Right atrium auricular region (tissue), 2 donors: ENCODE data around the gene TRIM45.

GRCh38 chr1:115085457-115085723, 3.9 kb downstream of the TSPAN2 start:
- PRO-cap: no peak
- RAMPAGE, long total RNA, 2 experiments: no peak in any of the 2 experiments

DNA sequence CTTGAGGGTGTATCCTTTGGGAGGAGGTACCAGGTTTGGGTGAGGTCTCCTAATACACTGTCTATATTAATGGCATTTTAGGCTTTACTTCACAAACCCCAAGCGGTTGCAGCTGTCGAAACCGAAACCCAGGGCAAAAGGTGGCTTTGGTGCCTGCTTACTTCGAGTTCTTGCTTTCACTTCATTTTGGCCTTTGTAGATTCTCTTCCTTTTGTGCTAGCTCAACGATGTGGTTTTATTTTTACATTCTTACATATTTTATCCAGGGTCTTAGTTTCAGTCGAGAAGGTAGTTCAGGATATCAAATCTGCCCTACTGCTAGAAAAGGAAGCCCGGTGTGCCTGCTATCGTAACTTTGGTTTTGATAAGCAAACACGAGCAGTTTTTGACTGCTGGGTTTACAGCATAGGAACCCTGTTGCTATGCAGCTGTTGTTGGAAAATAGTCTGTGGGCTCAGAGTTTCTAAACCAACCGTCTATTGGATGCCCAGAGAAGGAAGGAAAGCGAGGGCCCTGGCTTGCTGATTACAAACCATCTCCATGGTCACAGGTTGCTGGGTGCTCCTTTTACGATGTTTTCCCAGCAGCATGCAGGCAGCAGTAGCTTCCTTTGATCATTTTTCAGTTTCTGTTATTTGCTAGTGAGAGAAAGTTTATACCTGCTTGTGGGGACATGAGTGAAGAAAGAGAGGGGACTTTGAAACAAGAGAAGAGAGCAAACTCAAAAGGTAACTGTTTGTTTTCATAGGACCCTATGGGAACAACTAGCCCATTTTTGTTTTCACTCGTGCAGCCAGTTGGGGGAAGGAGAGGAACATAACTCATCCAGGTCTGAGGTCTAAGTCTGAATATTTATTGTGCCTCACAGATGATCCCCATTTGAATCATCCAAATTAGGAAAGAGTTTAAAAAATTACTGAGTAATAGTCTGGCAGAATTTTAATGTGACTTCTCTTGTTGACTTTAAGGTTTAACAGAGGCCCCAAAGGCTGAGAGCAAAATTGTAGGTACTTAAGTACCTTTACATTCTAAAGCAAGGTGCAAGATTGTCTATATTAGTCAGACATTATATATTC, 10.1 kb upstream of the TSPAN2 start:
- PRO-cap: unidirectional peak, minus-strand start at position 357 of the sequence
- RAMPAGE, long total RNA, 2 experiments: no peak in any of the 2 experiments

- PRO-cap: bidirectional peak, plus-strand start at chr1:115216474, minus-strand start at chr1:115216284
- RAMPAGE, long total RNA, 2 experiments: no peak in any of the 2 experiments
Observed at GRCh38 chr1:115215956-115216734, 121.9 kb downstream of the NGF start.

DNA sequence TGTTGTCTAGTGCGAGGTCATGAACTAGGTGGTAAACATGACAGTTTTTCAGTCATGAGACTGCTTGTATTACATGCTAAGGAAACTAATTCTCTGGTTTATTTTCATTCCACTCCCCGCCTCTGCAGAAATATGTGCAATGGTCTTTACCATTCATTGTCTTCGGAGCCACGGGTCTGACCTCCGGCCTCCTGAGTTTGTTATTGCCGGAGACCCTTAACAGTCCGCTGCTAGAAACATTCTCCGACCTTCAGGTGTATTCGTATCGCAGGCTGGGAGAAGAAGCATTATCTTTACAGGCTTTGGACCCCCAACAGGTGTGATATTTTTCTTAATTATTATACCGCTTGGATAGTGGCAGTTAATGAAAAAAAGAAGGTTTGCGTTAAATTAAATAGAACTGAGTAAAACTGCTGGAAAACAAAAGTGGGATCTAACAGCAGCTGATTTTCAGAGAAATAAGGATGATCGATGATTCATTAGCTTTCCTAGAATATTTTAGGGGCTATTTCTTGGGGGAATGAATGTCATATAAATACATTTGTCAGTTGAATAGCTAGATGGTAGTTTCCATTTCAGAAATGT, 44.7 kb upstream of the MAB21L3 start:
- PRO-cap: no peak
- RAMPAGE, long total RNA, 2 experiments: no peak in any of the 2 experiments

DNA sequence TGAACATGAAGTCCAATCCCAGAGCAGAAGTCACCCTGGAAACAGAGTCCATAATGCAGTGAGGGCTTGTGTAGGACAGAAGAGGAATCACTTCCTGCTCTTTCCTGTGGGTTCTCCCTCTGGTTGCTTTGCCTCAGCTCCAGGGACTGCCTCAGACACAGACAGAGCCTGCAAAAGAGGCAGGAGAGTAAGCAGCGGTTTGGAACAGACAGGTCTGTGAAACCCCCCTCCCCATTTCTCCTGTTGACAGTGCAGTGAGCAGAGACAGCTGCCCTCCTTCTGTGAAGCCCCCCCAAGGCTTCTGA, 52.9 kb downstream of the MAB21L3 start:
- PRO-cap: no peak
- RAMPAGE, long total RNA, 2 experiments: no peak in any of the 2 experiments

GRCh38 chr1:116167625-116168295, 56.6 kb downstream of the MAB21L3 start:
- PRO-cap: no peak
- RAMPAGE, long total RNA, 2 experiments: no peak in any of the 2 experiments

DNA sequence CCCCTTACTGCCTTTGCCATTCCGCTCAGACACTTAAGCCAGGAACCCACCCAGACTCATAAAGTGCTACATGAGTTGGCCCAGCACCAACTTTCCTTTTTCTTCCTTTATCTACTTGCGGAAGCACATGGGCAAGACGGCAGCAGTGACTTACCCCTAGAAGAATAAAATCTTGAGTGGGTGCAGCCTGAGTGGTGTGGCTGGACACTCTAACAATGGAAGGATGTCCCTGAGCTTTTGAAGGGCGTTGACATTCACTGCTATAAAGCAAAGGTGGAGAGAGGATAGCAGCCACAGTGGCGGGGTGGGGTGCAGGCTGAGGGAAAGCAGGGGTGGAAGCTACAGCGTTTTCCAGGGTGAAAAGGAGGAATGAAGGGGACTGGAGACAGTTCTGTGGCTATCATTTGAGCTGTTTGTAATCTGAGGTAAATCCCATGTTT, 100.2 kb downstream of the MAB21L3 start:
- PRO-cap: no peak
- RAMPAGE, long total RNA, 2 experiments: no peak in any of the 2 experiments

- PRO-cap: no peak
- RAMPAGE, long total RNA, 2 experiments: no peak in any of the 2 experiments
Observed at GRCh38 chr1:116432328-116432670, 59.3 kb downstream of the ATP1A1 start.

DNA sequence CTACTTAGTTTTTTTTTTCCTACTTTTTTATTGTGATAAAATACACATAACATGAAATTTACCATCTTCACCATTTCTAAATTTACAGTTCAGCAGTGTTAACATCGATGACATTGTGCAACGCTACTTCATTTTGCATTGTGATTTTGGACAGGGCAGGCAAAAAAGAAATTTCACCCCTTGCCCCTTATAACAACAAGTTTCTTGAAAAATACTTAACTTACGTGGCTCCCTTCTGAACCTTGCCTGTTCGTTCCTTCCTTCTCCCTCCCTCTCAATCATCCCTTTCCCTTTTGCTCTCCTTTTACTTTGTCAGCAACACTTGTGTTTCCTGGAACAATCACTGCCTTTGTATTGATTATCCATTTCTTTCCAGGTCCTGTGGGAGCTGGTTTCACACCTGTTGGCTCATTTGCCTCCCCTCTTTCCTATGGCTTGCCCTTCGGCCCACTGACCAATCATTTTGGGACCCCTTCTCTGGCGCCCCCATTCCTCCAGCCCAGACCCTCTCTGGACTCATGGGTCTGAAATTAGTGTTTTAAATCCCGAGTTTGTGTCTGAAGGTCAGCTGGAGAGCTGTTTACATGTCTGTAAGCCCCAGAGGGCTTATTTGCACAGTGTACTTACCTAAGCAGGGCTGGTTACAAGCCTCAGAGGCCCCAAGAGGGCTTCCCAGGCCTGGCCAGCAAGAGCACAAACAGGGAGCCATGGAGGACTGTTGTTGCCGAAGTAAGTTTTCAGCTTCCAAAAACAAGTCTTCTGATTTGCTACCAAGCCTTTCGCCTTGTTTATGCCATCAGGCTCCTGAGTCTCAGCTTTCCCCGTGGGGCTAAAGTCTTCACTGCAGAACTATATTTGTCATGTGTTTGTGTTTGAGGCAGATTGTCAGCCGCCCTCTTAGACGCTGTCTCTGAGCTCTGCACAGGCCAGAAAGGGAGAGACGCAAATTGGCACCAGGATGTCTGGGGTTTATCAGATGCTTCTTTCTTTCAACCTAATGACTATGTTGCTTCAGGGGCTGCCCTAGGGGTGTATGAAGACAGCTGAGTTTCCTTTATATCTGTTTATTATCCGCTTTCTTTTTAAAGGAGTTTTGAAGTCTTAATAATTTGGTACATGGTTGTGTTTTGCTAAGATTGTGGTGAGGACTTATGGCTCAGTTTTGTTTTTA, 92.9 kb downstream of the ATP1A1 start:
- PRO-cap: no peak
- RAMPAGE, long total RNA, 2 experiments: no peak in any of the 2 experiments

GRCh38 chr1:116492361-116492785, 78.5 kb downstream of the CD58 start:
- PRO-cap: no peak
- RAMPAGE, long total RNA, 2 experiments: no peak in any of the 2 experiments

DNA sequence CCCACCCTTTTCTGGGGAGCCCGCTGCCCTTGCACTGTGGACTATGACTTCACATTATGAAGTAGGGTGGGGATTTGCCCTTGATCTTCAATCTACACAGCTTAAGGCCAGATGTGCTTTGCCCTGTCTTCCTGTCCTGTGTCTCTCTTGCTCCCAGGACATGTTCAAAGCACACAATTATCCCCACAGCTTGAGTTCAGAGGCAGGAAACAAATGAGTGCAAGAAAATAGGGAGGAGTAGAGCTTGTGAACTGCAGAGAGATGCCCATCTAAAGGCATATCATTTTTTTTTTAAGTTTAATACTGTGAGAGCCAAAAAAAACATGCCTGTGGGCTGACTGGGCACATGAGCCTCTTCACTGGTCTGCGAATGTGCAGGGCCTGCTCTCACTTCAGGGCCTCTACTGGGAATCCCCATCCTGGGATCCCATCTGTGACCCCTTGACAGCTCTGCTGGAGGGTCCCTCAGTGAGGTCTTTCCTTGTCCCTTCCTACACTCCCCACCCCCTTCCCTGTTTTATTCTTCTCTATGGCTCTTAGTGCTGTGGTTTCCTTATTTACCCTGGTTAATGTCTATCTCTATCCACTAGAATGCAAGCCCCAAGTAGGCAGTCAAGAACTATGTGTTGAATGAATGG, 61.5 kb downstream of the CD58 start:
- PRO-cap: no peak
- RAMPAGE, long total RNA, 2 experiments: no peak in any of the 2 experiments

DNA sequence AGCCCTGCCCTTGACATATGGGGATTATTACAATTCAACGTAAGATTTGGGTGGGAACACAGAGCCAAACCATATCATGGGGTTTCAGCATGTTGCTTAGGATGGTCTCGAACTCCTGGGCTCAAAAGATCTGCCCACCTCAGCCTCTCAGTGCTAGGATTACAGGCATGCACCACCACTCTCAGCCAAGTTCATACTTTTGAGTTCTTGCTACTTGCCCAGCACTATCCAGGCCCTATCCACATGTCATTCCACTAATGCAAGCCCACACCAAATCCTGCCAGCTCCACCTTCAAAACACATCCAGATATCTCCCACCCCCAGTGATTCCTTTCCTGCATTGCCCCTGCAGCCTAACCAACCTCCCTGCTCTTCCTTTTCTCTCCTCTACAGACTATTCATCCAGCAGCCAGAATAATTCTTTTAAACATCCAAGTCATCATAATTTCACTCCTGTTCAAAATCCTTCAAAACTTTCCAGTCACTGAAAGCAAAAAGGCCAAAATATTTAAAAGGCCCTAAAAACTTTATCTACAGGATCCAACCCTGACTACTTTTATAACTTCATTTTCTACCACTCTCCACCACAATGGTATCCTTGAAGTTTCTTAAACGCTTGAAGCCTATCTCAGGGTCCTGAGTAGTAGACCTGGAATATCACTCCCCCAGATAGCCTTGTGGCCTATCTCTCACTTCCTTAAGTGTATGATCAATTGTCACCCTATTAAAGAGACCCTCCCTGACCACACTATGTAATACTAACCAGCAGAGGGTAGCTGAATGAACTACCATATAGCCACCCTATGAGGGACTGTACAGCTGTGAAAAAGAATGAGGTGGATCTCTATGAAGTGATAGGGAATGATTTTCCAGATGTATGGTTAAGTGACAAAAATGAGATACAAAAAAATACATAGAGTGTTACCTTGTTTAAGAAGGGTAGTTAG, 5.8 kb downstream of the CD58 start:
- PRO-cap: no peak
- RAMPAGE, long total RNA, 2 experiments: no peak in any of the 2 experiments

- PRO-cap: no peak
- RAMPAGE, long total RNA, 2 experiments: no peak in any of the 2 experiments
Observed at GRCh38 chr1:116711431-116711655, 42.9 kb upstream of the CD2 start.

- PRO-cap: no peak
- RAMPAGE, long total RNA, 2 experiments: no peak in any of the 2 experiments
Observed at GRCh38 chr1:116764374-116765002, 10.3 kb downstream of the CD2 start.

- PRO-cap: no peak
- RAMPAGE, long total RNA, 2 experiments: no peak in any of the 2 experiments
Observed at GRCh38 chr1:116816335-116816915, 62.2 kb downstream of the CD2 start.

- PRO-cap: no peak
- RAMPAGE, long total RNA, 2 experiments: no peak in any of the 2 experiments
Observed at GRCh38 chr1:116853581-116854147, 56.1 kb upstream of the PTGFRN start.

- PRO-cap: unidirectional peak, minus-strand start at chr1:116988413
- RAMPAGE, long total RNA, 2 experiments: no peak in any of the 2 experiments
Observed at GRCh38 chr1:116987851-116988671, 13.5 kb upstream of the CD101 start.

GRCh38 chr1:117061748-117062697, 1.9 kb downstream of the TTF2 start:
- PRO-cap: no peak
- RAMPAGE, long total RNA, 2 experiments: no peak in any of the 2 experiments

- PRO-cap: bidirectional peak, plus-strand start at chr1:117121981, minus-strand start at chr1:117121746
- RAMPAGE, long total RNA, 2 experiments: no peak in any of the 2 experiments
Observed at GRCh38 chr1:117121606-117122384, at the start of gene TRIM45. TRIM45 (minus strand) TSS chr1:117121749.

GRCh38 chr1:117147749-117148626, 26.4 kb upstream of the TRIM45 start:
- PRO-cap: no peak
- RAMPAGE, long total RNA, 2 experiments: no peak in any of the 2 experiments